Measurements from ENCODE around the genes SERP2, GPALPP1 and CBY2.

- PRO-cap, result no peak
- RAMPAGE, long total RNA, result no peak
Measured at GRCh38 chr13:44331760-44332310, 41.8 kb upstream of the SERP2 start.

- PRO-cap, result no peak
- RAMPAGE, long total RNA, result no peak
Measured at GRCh38 chr13:44364470-44365180, 9.0 kb upstream of the SERP2 start.

GRCh38 chr13:44367805-44368241 is 5.8 kb upstream of the SERP2 start:
- PRO-cap, result no peak
- RAMPAGE, long total RNA, result no peak

DNA sequence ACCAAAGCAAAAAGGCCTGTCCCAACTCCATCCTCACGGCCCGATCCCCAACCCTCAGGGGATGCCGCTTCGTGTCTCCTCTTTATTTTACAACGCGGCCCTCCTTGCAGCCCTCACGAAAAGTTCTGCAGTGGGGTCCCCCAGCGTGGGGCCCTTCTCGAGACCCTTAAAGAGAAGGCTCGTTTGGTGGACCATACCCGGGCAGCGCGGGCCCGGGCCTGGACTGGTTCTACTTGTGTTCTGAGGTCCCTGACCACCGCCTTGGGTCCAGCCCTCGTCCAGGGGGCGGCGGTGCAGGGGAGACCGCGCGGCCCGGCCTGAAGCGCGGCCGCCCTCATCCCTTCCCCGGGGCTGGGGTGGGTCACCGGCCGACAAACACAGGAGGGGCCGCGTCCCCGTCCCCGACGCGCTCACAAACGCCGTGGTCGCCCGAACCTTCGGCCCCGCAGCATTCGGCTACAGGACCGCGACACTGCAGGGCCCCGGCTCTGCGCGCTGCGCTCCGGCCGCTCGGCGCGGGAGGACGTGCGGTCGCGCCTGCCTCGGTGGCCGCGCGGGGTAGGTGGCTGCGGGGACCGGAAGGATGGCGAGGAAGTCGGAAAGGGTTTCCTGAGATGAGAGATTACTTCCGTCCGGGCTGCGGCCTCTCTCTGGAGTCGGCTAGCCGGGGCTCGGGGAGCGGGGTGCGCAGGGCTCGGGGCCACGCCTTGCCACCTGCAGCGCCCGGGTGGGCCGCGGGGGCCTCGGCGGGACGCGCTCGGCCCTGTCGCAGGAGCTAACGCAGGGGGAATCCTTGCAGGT is at the start of gene SERP2:
TSS of gene SERP2 (plus strand) at position 625 of the 801 bp plus-strand sequence.
- PRO-cap, result unidirectional peak, plus-strand start at position 194 of the sequence; bidirectional peak, plus-strand start at position 415 of the sequence, minus-strand start at position 242 of the sequence; bidirectional peak, plus-strand start at position 451 of the sequence, minus-strand start at position 474 of the sequence
- RAMPAGE, long total RNA, result no peak

- PRO-cap, result no peak
- RAMPAGE, long total RNA, result no peak
Measured at GRCh38 chr13:44382632-44383097, 9.0 kb downstream of the SERP2 start.

DNA sequence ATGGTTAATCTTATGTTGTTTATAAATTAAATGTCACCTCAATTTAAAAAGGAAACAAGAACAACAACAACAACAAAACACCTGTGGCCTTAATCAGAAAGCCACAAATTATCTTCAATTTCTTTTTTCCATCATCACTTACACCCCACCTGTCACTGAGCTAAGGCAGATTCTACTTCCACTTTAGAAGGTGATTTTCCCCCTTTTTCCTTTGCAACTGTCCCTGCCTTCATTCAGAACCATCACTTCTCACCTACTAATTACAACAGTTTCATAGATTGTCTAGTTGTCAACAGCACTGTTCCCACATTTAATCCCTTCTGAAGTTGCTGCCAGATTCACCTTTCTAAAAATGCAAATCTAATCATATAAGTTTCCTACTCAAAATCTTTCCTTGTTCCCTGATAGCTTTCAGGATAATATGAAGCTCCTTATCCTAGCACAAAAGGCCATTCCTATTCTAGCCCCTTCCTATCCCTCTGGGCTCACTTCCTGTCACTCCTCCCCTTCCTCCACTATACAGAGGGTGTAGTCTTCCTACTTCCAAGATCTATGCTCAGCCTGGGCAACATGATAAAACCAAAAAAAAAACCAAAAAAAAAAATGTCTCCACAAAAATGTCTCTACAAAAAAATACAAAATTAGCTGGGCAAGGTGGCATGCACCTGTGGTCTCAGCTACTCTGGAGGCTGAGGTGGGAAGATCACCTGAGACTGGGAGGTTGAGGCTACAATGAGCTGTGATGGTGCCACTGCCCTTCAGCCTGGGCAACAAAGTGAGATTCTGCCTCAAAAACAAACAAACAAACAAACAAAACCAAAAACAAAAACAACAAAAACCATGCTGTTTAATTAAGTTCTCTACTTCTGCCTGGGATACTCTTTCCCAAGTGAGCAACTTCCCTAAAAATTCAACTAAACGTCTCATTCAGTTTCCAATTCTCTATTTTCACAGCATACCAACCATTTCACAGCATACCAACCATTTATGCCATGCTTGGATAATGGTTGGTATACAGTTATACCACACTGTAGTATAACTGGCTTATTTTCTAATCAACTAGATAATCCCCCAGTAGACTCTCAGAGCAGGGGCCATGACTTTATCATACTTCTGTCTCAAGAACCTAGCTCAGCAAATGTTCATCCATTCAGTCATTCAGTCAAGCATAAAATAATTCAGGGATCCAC is 78.2 kb downstream of the TSC22D1 start:
- PRO-cap, result no peak
- RAMPAGE, long total RNA, result no peak

- PRO-cap, result no peak
- RAMPAGE, long total RNA, result no peak
Measured at GRCh38 chr13:44516767-44517427, 59.2 kb downstream of the TSC22D1 start.

DNA sequence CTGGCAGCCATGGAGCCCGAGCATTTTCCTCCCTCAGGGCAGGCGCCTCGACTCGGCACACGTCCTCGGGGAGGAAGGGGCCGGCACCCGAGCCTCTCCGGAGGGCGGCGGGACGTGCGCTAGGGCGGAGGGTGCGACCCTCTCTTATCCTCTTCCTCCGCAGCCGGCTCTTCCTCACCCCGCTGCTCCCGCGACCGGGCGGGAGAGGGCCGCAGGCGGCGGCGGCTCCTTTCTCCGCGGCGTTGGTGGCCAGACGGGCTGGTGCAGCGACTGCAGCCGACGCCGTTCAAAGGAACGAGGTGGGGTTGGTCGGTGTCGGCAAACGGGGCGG is 714 bp upstream of the TSC22D1 start:
- PRO-cap, result no peak
- RAMPAGE, long total RNA, result no peak

- PRO-cap, result no peak
- RAMPAGE, long total RNA, result no peak
Measured at GRCh38 chr13:44756229-44756916, 180.2 kb upstream of the TSC22D1 start.

DNA sequence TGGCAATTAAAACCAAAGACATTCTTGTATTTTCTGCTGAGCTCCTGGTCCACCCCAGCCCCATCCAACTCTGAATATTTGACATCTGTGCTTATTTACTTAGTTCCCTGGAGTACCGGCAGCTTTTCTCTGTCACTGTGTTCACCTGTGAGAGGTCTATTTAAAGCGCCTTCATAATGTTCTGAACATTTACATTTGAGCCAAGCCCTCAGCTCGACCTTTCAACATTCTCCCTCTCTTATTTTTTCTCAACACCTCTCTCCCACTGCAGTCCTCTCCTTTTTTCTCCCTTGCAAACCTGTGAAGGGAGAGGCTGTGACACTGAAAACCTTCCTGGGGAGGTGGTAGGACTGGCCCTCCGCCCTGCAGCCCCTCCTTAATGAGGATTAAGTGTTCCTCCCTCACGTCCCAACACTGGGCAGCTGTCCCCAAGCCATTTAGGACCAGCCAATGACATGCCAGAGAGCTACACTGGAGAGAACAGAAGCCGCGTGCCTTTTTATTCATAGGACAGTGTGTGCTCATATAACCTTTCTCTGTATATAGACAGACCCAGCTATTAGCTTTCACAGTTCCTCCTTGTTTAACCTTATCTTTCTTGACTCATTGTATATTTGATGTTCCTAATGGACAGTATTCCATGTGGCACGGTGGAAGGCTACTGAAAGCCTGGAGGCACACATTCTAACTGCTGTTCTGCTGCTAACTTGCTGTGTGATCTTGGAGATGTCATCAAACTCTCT is 134.8 kb downstream of the NUFIP1 start:
- PRO-cap, result no peak
- RAMPAGE, long total RNA, result no peak

- PRO-cap, result no peak
- RAMPAGE, long total RNA, result no peak
Measured at GRCh38 chr13:44979020-44979341, 10.3 kb downstream of the NUFIP1 start.

DNA sequence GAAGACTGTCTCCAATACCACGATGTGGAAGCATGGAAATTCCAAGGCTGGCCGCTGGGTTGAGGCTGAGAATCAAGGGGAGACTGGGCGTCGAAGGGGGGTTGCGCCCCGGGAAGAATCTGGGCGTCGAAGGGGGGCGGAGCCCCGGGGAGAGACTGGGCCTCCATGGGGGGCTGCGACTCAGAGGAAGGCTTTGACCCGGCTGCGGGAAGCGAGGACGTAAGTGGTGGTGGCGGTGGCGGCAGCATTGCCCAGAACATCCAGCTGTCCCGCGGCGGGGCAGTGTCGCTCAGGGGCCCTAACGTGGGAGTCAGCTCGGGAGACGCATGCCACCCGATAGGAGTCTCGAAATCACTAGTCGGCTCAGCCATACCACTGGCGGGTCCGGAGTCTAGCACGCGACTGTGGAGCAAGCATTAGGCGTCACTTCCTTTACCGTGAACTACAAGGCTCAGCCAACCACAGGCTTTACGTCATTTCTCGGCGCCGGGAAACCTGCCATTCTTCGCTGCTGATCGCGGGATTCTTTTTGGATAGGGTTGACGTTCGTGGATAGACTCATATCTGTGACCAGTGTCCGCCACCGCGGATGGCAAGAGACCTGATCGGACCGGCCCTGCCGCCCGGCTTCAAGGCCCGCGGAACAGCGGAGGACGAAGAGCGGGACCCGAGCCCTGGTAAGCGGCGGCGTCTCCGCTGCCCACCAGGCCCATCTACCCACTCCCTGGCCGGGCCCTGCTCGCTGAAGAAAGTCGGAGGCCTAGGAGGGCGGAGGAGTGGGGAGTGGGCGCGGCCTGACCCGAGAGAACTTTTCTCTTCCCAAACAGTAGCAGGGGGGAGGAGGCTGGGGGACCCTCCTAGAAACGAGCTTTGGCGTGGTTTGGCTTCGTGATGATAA is at the start of gene GPALPP1:
TSS of gene GPALPP1 (plus strand) at position 473 of the 898 bp plus-strand sequence.
- PRO-cap, result bidirectional peak, plus-strand start at position 158 of the sequence, minus-strand start at position 85 of the sequence; bidirectional peak, plus-strand start at position 473 of the sequence, minus-strand start at position 406 of the sequence; bidirectional peak, plus-strand start at position 826 of the sequence, minus-strand start at position 715 of the sequence
- RAMPAGE, long total RNA, result start-site peak on the minus strand centred at position 385 of the sequence, 93 bp wide, 85 and 18 reads in 2 replicates; start-site peak on the plus strand centred at position 508 of the sequence, 50 bp wide, 316 and 59 reads in 2 replicates

DNA sequence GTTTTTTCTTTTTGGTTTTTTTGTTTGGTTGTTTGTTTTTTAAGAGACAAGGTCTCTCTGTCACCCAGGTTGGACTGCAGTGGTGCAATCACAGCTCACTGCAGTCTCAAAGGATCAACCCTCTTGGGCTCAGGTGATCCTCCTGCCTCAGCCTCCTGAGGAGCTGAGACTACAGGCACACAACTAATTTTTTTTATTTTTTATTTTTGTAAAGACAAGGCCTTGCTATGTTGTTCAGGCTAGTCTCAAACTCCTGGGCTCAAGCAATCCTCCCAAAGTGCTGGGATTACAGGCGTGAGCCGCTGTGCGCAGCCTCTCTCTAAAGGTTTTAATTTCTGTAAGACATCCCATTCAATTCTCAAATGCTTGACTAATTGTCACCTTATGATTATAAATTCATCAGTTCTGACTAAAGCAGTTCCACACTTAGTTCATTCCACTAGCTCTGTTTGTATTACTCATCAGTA is 27.3 kb downstream of the GPALPP1 start:
- PRO-cap, result no peak
- RAMPAGE, long total RNA, result no peak

GRCh38 chr13:45108651-45109119 is 11.6 kb upstream of the GTF2F2 start:
- PRO-cap, result unidirectional peak, minus-strand start at chr13:45108844; unidirectional peak, minus-strand start at chr13:45108868
- RAMPAGE, long total RNA, result no peak

DNA sequence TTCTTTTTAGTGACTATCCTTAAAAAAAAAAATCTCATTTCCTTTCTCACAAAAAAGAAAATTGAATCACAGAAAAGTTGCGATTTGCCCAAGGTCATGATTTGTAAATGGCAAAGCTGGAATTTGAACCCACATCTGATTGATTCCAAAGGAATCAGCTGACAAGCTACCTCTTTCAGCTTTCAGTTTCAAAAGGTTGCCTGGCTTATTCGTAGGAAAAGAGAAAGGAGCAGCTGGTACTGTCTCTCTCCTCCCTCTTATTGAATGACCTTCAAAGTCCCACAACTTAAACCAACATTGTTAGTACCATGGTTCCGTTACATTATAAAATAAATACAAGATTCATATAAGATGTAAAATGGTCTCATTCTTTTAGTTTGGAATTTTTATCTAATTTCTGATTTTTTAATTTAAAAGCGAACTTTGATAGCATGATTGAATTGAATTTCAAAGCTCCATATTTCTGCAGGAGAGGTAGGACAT is 18.3 kb upstream of the KCTD4 start:
- PRO-cap, result no peak
- RAMPAGE, long total RNA, result no peak

- PRO-cap, result no peak
- RAMPAGE, long total RNA, result no peak
Measured at GRCh38 chr13:45219818-45220150, 18.9 kb upstream of the KCTD4 start.

DNA sequence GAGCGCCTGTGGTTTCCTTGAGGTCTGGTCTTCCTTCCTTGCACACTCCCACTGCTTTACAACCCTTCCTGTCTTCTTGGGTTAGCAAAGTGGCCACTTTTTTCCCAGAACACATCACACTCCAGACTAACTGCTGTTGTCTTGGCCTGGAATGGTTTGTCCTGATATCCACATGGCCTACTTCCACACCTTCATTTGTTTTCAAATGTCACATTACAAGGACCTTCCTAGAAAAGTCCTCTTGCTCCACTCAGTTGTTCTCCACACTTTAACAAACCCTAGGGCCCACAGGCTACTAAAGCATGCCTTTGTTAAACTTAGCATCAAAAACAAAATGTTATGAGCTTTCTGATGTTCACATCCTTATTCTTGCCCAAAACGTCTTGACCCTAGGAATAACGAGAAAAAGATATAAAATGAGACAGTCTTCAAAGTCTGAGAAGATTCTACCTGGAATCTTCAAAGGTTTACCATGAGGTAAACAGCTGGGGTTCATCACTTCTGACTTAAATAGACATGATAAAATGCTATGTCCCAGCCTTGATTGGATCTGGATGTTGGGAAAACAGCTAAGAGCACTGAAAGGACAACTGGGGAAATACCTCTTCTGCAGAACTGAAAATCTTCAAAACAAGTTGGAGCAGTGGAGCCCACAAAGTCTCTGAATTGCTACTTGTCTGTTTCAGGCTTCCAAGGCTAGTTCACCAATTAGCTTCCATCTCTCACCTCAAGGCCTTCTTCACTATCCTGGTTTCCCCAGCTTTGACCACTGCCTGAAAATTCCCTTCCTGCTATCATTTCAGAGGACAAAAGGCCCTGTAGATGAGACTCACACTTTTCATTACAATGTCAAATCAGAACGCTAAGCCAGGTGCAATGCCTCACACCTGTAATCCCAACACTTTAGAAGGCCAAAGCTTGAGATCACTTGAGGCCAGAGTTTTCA is 5.9 kb downstream of the TPT1 start:
- PRO-cap, result no peak
- RAMPAGE, long total RNA, result no peak

GRCh38 chr13:45339378-45339703 is 1.6 kb downstream of the TPT1 start:
- PRO-cap, result no peak
- RAMPAGE, long total RNA, result no peak

- PRO-cap, result no peak
- RAMPAGE, long total RNA, result no peak
Measured at GRCh38 chr13:45379426-45379984, 38.5 kb upstream of the TPT1 start.

DNA sequence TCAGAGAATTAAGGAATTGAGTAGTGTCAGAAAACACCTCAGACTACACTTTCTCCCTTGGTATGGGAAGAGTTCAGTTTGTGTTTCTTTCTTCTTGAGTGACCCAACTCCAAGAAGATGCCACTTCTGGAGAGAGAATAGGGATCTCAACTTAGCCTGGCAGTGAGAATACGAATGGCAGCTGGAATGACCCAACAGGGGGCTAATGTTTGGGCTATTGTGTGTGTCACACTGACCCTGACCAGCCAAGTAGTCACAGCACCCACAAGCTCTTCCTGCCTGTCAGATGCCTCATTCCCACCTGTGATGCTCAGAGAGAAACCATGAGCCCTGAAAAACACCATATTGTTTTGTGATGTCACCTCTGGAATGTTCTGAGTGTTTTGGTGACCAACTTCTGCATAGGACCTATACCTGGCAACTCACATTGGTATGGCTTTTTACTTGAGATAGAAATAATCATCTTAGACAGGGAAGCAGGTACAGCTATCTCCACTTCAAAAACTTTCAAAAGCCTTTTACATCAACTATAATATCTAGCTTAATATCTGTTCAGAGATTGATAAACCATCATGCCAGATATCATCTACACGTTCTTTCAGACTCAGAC is at the start of gene CBY2:
TSS of gene CBY2 (plus strand) at position 285 of the 610 bp plus-strand sequence.
- PRO-cap, result no peak
- RAMPAGE, long total RNA, result no peak

Measured in GM23338 (cell line).